Ascending aorta (tissue), 1 donor: ENCODE results near the gene FOXG1.

GRCh38 chr14:24860996-24861604 is 188.8 kb downstream of the STXBP6 start:
- PRO-cap: no peak

DNA sequence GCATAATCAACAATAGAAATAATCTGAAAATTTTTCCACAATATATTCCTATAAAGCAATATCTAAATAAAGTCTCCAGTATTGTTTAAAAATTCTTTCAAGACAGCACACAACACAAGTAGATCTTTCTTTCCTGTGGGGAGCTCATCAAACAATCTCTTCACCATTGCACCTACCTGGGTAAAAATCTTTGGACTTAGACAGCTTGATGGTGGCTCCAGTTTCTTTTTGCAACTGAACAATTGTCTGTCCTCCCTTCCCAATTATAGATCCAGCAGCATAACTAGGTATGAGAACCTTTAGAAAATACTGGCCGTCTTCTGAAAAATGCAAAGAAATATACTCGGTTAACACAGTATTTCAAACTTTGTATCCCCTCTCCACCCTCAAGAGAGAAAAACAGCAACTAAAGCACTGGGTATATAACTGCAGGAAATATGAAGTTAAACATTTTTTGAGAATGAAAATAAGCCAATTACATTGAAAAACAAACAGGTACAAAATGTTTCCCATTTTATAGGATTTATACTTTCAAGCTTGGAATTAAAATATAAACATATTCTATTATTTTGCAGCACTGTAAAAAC is 2.5 kb downstream of the NOVA1 start:
- PRO-cap: no peak

DNA sequence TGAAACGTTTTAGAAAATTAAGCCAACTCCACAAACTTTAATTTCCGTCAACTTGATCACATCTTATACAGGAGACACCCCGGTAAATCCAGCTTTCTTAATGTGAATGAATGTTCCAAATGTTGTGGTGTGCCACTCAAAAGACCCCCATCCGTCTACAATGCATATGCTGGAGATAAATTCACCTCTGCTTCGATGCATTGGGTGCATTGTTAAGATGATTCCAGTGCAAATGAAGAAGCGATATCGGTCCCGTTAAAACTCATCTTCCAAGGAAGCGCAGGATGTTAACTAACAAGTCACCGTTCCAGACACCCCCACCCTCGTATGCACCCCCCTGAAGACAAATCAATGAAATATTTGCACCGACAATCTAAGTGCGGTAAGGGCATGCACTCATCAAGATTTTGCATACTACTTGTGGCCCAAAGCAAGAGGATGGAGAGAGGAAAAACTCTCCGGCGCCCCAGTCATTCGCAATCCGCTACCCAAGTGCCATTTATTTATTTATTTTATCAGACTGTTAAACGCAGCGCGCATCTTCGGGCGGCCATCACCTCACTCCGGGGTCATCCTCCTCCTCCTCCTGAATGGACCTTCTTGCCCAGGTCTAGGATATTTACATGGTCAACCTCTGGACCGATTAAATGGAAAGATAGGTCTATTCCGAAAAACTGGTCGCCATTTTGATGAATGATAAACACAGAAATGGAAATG is 1.3 kb downstream of the NOVA1 start:
- PRO-cap: no peak

DNA sequence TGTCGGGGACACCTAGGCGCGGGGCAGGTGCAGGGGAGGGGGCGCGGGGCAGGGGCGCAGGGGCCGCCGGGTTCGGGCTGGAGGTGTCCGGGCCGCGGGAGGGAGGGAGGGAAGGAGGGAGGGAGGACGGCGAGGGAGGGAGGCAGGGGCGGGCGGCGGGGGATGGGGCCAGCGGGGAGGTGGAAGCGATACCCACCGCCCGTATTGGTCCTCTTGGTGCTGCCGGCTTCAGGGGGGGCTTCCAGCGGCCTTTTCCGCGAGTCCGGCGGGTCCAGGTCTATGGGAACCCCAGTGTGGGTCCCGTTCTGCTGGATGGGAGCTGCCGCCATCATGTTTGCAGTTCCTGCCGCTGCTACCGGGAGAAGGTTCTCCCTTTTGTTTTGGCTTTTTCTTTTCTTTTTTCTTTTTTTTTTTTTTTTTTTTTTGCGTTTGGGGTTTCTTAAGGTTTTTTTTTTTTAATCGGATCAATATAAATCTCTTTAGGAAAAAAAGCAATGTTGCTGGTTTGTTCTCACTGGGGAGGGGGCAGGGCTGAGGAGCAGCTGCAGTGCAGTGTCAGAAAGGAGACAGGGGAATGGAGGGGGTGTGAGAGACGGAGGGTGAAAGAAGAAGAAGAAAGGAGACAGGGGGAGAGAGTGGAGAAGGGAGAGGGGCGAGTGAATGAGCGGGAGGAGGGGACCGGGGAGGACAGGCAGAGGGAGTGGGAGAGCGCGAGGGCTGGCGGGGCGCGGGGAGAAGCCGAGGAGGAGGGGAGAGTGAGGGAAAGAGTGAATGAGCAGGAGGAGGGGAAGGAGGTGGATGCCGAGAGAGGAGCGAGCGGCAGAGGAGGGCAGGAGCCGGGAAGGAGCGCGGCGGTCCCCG is 498 bp downstream of the NOVA1 start:
- PRO-cap: no peak

- PRO-cap: no peak
Observed at GRCh38 chr14:27528155-27528861, 930.5 kb upstream of the NOVA1 start.

DNA sequence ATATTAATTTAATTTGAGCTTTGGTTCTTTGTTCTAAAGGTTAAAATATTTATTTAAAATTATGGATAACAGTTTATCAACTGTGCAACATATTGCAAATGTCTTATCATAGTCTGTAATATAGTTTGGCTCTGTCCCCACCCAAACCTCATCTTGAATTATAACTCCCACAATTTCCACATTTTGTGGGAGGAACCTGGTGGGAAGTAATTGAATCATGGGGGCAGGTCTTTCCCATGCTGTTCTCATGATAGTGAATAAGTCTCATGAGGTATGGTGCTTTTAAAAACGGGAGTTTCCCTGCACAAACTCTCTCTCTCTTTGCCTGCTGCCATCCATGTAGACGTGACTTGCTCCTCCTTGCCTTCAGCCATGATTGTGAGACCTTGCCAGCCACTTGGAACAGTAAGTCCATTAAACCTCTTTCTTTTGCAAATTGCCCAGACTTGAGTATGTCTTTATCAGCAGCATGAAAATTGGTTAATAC is 931.1 kb upstream of the NOVA1 start:
- PRO-cap: no peak

GRCh38 chr14:28766729-28767307 is at the start of gene FOXG1:
Gene FOXG1, plus strand, starts transcription at chr14:28766787.
- PRO-cap: no peak

- PRO-cap: no peak
Observed at GRCh38 chr14:30654905-30655706, 33.0 kb downstream of the SCFD1 start.

GRCh38 chr14:30656158-30656844 is 34.2 kb downstream of the SCFD1 start:
- PRO-cap: no peak

DNA sequence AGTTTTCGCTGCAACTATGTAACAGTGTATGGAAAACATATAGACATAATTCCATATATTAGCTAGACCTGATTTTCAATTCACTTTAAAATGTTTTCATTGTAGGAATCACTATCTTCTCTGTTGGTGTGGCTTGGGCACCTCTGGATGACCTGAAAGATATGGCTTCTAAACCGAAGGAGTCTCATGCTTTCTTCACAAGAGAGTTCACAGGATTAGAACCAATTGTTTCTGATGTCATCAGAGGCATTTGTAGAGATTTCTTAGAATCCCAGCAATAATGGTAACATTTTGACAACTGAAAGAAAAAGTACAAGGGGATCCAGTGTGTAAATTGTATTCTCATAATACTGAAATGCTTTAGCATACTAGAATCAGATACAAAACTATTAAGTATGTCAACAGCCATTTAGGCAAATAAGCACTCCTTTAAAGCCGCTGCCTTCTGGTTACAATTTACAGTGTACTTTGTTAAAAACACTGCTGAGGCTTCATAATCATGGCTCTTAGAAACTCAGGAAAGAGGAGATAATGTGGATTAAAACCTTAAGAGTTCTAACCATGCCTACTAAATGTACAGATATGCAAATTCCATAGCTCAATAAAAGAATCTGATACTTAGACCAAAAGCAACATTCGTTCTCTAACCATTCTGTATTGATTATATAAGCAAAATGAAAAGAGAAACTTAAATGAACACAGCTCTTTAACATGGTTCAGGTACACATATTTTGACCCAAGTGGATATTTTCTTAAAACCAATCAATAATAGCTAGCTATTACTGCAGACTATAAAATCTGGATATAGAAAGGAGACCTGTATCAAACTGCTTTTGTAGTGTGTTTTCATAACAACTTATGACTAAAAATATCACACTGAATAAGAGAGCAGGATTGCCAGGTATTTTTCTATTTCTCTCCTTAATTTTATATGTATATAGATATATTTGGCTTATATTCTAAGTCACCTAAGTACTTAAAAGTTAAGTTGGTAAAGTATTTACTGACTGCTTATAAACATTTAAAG is 15.5 kb downstream of the COCH start:
- PRO-cap: no peak

DNA sequence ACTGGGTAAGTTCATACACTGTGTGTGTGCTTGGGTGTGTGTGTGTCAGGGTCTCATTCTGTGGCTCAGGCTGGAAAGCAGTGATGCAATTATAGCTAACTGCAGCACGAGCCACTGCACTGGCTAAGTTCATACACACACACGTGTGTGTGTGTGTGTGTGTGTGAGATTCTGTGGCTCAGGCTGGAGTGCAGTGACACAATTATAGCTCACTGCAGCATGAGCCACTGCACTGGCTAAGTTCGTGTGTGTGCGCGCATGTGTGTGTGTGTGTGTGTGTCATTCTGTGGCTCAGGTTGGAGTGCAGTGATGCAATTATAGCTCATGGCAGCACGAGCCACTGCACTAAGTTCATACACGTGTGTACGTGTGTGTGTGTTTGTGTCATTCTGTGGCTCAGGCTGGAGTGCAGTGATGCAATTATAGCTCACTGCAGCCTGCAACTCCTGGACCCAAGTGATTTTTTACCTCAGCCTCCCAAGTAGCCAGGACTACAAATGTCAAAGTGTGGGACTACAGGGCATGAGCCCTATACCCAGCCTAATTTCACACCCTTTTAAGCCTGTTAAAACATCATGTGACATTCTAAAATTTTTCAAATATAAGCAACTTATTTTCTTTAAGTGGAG is 85.4 kb downstream of the HECTD1 start:
- PRO-cap: no peak

- PRO-cap: no peak
Observed at GRCh38 chr14:31261881-31262753, 54.5 kb upstream of the HECTD1 start.

- PRO-cap: no peak
Observed at GRCh38 chr14:31854621-31854836, 222.6 kb upstream of the ARHGAP5 start.

DNA sequence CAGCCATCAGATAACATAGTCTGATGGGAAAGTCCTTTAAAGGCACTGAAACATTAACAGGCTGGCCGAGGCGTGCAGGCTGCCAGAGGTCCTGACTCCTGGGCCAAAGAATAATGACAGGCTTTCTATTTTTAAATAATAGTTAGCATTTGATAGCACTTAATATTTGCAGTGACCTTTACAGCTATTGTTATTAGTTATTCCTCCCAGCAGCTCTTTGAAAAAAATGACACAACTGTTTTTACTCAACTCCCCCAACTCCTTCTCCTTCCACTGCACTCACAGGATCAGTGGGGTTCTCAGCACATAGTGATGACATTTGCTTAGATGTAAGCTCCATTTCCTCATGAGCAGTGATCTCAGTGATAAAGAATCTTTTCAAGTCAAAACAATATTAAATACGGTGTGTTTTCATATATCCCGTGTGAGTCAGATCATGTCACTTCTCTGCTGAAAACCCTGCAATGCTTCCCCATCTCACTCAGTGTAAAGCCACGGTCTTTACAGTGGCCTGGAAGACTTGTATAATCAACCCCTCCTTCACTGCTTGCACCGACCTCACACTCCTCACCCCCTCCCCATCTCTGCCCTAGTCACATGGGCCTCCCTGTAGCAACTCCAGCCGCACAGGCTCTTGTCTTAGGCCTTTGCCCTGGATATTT is 149.9 kb upstream of the ARHGAP5 start:
- PRO-cap: no peak

GRCh38 chr14:32110284-32111475 is 33.6 kb downstream of the ARHGAP5 start:
- PRO-cap: no peak

GRCh38 chr14:32303806-32304347 is 25.2 kb upstream of the AKAP6 start:
- PRO-cap: no peak

DNA sequence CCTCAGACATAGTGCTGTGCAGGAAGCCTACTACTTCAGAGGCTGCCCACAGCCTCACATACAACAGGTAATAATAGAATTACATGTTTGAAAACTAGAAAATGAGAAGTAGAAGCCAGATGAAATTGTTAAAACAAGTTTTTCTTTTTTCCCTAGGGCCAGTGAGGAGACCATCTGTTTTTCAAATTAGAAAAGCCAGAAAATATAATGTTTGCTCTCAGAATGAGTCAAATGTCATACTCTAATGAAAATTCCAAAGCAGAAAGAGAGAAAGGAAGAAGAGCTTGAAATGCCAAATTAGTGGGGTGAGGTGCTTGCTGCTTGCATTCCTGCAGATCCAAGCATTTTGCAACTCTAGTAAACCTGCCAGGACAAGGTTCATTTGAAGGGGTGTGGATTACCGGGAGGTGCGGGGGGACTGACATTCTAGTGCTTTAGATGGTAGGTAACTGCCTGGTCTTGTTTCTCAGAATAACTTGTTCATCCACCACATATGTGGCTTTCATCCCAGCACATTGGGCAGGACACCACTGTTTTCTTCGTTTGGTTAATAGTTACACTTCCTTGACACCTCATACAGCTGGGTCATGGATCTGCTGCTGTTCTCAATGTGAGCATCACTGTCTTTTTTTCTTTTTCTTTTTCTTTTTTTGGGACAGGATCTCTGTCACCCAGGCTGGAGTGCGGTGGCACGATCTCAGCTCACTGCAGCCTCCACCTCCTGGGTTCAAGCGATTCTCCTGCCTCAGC is 144.3 kb downstream of the AKAP6 start:
- PRO-cap: no peak

DNA sequence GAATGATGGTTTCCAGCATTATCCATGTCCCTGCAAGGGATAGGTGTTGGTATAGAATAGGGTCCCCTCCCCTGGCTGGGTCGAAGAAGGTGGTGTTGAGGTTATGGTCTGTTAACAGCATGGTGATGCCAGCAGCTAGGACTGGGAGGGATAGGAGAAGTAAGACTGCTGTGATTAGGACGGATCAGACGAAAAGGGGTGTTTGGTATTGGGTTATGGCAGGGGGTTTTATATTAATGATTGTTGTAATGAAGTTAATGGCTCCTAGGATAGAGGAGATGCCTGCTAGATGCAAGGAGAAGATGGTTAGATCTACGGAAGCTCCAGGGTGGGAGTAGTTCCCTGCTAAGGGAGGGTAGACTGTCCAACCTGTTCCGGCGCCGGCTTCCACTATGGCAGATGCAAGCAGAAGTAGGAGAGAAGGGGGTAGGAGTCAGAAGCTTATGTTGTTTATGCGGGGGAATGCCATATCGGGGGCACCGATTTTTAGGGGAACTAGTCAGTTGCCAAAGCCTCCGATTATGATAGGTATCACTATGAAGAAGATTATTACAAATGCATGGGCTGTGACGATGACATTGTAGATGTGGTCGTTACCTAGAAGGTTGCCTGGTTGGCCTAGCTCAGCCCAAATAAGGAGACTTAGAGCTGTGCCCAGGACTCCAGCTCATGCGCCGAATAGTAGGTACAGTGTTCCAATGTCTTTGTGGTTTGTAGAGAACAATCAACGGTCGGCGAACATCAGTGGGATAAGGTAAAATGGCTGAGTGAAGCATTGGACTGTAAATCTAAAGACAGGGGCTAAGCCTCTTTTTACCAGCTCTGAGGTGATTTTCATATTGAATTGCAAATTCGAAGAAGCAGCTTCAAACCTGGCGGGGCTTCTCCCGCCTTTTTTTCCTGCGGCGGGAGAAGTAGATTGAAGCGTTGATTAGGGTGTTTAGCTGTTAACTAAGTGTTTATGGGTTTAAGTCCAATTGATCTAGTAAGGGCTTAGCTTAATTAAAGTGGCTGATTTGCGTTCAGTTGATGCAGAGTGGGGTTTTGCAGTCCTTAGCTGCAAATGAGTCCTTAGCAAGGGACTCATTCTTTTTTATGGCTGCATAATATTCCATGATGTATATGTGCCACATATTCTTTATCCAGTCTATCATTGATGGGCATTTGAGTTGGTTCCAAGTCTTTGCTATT is 155.4 kb downstream of the AKAP6 start:
- PRO-cap: no peak

GRCh38 chr14:32507441-32508071 is 178.5 kb downstream of the AKAP6 start:
- PRO-cap: no peak

DNA sequence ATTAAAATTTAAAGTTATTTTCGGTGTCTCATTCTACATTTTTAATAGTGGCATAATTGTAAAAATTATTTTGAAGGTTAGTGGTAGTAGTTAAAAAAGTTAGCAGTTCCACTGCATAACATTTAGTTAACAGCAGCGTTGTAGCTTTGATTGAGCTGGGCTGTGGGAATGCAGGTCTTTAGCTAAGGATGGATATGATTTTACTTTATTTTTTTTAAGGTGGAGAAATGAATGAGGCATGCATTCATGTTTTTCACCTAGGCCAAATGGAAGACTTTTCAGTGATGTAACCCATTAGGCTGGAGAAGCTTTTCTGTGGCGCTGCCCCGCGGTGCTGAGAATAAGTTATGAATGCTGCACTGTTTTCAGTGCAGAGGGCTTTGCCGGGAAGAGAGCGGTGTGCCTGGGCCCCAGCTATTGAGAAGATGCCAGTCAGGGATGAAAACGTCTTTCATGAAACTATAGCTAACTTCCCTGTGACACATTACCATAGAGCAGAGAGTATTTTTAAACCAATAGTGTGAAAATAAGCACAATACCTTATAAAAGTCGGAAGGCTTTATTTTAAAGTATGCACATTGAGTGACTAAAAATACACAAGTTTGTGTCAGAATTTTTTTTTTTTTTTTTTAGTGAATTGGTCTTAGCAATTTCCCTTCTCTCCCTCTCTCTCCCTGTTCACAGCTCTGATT is 48.1 kb downstream of the NPAS3 start:
- PRO-cap: no peak